Ileum (tissue), 1 donor: ENCODE measurements around a stretch of chr19.

DNA sequence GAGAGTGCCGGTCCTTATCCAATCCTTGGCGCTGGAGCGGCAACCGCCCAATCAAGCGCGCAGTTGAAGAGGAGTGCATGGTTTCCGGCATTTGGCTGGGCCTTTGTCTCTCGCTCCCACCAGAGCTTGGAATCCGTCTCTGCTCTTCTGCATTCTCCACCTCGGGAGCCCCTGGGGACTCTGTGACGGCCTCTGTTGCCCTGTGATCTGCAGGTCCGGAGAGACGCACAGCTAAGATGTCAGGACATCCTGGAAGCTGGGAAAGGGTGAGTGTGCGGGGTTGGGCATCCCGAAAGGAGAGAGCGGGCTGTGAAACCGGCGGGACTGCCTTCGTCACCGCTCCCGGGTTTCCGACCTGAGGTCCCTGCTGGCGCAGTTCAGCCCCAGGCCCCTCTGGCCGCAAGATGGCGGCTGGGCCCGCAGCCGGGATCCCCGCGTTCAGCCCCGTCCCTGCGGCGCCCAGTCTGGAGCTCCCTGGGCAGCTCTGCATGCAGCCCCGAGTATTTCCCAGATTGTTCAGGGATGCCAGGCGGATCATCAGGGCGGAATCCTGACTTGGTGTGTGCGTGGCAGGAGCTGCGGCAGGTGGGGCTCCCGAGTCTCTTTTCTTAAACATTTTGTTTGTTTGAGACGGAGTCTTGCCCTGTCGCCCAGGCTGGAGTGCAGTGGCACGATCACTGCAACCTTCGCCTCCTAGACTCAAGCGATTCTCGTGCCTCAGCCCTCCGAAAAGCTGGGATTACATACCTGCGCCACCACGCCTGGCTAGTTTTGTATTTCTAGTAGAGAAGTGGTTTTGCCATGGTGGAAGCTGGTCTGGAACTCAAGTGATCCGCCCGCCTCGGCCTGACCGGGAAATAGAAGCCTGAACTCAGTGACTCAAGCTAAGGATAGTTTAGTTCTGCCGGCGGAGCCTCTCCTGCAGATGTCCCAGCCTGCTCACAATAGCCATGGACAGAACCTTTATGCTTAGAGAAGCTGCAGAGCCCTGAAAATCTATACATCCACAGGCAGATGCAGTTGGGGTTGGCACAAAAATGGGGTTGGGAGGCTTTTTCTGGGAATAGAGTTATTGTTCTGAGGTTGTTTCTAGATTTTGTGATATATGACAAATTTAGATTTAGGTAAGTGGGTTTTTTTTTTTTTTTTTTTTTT lies 53.3 kb upstream of the ZNF254 start:
- PRO-cap: unidirectional peak, plus-strand start at position 122 of the sequence; bidirectional peak, plus-strand start at position 898 of the sequence, minus-strand start at position 829 of the sequence

- PRO-cap: no peak
These were observed 1437.0 kb downstream of the UQCRFS1 start for GRCh38 chr19:27775860-27776479.

DNA sequence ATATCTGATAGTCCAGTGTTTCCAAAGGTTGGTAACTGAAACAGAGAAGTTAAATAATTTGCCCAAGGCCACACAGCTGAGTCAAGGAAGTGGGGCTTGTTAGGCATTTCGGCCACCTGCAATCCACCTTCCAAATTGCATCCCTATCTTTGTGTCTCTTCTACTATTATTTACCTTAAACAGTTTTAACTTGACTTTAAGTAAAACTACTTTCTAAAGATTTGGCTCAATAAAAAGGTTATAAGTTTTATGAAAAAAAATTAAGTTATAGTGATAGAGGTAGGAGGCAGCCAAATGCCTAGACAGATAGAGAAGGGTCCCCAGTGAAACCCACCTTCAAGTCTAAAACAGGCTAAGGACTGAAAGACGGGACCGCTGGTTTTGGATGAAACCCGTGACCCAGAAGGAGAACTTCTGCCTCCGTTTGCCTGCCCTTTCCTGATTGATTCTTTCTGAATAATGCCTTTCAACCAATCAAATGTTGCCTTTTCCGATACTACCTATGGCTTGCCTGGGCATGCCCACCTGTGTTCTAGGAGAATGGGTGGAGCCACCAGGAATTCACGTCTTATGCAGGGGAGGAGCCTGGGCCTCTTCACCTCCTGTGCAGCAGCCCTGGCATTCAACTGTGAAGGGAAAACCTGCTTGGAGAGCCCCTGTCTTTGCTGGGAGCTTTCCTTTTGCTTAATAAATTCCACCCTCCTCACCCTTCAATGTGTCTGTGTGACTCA lies 731.0 kb downstream of the UQCRFS1 start:
- PRO-cap: no peak

GRCh38 chr19:28606529-28607663 lies 606.1 kb downstream of the UQCRFS1 start:
- PRO-cap: no peak

DNA sequence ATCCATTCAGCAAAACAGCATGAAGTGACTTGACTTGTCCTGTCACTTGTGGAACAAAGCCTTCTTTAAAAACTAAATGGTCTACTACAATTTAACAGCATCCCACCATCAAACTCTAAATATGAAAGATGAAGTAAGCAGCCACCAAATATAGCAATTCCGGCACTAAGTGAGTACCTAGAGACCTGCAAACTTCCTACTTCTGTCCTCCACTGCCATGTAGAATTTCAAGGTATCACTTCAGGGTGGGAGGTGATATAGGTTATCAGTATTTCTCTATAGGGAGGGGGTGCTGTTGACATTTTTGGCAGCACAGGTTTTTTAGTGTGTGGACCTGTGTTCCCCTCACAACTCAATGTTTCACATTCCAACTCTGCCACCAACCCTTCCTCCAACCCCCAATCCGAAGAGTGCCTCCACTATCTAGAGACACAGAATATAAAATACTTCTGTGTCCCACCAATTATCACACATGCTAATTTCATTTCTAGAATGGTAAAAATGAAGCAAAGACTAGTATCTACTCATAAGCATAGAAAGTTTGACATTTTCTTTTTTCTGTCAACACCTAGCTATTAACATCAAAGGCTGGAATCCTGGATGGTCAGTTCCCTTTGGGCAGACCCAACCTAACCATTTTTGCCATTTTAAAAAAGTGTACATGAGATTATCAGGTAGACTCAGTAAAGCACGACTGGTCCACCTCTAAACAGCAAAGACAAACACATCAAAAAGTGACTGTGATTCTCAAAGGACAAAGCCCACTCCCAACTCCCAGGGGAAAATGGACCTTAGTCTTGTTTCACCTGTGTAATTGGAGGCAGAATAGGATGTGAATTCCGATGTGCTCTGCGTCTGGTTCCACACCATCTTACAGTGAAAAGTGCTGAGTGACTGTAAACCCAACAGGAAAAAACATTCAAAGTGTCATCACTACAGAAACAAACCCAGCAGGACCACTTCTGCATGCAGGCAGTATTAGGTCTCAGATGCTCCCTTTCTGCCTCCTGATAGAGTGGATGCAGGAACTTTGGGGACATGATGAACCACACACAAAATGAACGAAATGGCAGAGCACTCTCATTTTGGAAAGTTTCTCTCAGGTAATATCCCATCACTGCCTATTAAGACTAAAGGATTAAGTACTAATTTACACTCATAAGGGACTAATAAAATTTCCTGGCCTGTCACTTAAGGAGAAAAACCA lies 6.8 kb downstream of the UQCRFS1 start:
- PRO-cap: no peak

DNA sequence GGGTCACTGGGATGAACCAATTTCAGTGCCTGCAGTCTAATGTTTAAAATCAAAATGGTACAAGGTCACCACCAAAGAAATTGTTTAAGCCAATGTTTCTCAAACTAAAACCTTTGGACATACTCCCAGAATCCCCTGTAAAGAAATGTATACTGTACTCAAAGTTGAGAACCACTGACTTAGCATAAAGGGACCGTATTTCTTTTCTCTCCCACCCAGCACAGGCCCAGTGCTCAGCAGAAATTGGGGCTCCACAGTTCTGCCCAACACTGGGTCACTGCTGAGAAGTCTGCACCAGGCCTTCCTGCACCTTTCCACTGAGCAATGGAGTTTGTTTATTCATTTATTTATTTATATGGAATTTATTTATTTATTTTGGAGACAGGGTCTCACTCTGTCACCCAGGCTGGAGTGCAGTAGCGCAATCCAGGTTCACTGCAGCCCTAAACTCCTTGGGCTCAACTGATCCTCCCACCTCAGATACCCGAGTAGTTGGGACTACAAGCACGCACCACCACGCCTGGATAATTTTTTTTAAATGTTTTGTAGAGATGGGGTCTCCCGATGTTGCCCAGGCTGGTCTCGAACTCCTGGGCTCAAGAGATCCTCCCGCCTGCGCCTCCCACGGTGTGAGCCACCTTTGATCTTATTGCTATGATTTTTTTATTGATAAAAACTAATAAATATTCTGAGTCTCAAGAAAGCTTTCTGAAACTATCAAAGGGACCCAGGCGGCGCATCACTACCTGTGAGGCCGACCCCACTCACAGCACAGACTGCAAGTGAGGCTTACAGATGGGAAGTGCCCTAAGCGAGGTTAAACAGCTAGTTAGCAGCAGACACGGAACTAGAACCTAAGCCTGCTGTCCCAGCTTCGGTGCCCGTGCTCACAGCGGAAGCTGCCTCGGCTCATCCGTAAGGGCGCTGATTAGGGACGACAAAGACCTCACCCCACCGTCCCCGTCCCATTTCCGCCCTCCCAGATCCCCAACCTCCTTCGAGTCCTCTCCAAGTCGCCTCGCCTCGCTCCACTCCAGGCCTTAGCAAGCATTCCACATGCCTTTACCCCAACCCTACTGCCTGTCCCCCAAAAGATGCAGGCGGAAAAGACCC lies 720 bp upstream of the POP4 start:
- PRO-cap: bidirectional peak, plus-strand start at position 835 of the sequence, minus-strand start at position 855 of the sequence

DNA sequence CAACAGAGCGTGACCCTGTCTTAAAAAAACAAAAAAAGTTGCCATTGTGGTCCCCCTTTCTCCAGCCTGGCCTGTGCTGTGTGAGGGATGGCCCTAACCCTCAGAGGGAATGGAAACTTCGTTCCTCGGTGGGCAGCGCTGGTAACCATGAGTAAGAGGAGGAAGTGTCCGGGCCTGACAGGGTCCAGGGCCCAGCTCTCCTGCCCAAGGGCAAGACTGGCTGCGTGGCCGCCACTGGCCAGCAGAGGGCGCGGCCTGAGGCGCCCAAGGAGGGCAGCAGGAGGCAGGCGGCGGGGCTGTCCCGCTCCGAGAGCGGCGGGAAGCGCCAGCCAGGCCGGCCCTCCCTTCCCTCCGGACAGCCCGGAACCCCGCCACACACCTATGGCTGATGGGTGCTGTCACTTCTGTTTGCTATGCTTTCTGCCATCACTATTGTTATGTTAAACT lies 45.0 kb upstream of the C19orf12 start:
- PRO-cap: no peak

DNA sequence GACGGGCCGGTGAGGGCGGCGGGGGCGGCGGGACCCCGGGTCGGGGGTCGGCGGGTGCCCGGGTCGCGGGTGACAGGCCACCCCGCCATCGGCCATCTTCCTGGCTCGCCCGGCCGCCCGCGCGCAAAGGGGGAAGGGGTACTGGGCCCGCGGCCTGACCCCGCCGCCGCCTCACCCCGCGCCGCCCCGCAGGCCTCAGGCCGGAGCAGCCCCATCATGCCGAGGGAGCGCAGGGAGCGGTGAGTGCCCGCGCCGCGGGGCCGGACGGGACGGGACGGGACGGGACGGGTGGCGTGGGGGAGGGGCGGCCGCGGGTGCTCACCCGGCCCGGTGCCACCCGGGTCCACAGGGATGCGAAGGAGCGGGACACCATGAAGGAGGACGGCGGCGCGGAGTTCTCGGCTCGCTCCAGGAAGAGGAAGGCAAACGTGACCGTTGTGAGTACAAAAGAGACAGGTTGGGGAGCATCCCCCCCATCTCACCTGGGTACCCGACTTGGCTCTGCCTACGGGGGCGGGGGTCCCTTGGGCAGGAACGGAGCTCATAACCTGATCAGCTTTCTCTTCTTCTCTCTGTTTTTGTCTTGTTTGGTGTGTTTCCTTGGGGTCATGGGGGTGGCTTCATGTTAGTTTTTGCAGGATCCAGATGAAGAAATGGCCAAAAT lies 681 bp downstream of the CCNE1 start:
- PRO-cap: no peak

DNA sequence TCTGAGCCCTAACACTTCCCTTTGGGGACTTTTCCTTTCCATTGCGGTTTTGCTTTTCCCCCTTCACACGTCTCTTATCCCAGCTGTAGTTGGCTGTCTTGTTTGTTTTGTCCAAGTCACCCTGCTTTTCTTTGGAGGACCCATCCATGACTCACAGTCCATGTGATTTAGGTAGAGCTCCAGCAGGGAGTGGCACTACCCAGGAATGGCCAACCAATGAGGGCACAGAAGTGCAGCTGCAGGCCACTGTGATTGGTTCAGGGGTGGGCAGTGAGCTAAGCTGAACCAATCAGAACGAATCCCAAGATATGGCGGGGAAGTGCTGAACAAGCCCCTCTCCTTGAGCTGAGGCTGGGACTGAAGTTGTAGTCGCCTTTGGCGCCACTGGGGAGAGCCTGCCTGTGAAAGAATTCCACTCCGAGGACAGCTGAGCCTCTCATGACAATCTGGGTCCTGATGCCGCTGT lies 63.0 kb upstream of the URI1 start:
- PRO-cap: no peak

- PRO-cap: no peak
These were observed 1.5 kb downstream of the ZNF536 start for GRCh38 chr19:30373618-30374054.

GRCh38 chr19:30387298-30387711 lies 15.1 kb downstream of the ZNF536 start:
- PRO-cap: no peak

- PRO-cap: no peak
These were observed 324.3 kb downstream of the ZNF536 start for GRCh38 chr19:30696395-30696929.

GRCh38 chr19:30718892-30719247 lies 346.7 kb downstream of the ZNF536 start:
- PRO-cap: no peak

DNA sequence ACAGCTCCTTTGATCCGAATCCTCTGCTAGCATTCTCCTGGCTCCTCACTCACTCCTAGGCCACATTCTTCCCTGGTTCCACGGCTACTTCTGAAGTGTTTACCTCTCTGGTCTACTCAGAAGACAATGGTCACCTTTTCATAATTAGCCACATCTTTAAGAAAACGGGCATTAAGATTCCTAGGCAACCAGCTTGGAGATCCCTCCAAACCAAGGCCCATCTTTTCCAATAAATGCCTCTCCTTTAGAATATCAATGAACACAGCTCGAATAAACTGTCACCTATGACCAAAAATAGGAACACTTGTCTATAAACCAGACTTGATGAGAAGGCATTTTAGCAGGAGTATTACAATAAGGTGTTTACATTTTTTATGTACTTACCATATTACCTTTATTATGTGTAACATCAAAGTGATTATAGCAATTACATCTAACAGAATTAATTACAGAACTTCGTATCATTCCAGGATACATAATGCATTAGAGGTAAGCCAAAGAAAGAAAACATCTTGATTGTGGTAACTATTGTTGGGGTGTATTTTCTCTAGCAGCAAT lies 7.4 kb downstream of the TSHZ3 start:
- PRO-cap: no peak

DNA sequence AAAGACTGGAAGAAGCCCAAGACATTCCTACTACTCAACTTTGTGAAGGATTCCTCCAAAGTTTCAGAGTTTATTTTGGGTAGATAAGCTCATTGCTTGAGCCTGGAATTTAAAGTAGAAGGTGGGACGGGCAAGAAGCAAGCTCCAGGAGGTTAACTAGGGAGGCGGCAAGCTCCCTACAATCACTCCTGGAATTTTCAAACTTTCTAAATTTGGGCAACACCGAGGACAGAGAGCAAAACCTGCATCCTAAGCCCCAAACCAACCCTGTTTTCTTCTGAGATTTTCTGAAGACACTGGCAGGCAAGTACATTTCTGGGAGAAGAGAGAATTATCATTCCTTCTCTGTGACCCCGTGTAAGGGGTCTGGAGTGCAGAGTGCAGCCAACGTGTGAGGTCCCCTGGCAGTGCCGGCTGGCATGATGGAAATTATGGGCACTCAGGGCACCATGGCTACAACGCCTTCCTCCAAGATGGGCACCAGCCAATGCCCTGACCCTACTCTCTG lies 1.7 kb downstream of the TSHZ3 start:
- PRO-cap: no peak

DNA sequence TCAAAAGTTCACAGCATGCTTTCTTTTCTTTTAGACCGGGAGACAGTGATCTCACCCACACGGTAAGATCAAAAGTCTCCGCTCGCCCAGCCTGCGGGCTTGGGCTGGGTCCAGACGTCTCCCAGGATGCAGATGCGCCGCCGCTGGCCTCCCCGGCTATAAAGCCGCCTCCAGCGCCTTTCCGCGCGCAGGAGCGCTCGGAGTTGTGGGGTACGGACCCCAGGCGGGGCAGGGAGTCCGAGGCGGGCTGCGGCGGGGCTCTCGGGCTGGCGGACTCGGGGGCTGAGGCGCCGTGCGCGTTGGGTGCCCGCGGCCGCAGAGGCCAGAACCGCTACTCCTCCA lies 2.0 kb upstream of the TSHZ3 start:
- PRO-cap: no peak

DNA sequence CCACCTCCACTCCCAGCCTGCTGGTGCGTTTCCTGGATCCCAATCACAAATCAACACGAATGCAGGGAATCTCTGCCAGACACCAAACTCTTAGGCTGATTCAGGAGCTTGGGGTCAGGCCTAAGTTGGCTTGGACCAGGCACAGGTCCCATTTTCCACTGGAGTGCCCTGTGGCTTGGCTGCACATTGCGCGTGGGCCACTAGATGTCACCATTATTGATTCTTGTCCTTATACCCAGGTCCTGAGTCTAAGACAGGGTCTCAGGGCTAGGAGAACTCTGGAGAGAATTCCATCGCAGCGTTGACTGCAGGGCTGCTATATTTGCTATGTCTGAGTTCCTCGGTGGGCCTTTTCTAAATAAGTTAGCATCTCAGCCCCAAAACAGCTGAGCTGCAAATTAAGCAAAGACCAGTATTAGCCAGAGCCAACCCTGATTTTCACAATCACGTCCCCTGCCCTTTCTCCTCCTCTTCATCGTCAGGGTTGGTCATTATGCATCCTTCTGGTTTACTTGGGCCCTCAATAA lies 5.1 kb upstream of the ZNF507 start:
- PRO-cap: no peak

DNA sequence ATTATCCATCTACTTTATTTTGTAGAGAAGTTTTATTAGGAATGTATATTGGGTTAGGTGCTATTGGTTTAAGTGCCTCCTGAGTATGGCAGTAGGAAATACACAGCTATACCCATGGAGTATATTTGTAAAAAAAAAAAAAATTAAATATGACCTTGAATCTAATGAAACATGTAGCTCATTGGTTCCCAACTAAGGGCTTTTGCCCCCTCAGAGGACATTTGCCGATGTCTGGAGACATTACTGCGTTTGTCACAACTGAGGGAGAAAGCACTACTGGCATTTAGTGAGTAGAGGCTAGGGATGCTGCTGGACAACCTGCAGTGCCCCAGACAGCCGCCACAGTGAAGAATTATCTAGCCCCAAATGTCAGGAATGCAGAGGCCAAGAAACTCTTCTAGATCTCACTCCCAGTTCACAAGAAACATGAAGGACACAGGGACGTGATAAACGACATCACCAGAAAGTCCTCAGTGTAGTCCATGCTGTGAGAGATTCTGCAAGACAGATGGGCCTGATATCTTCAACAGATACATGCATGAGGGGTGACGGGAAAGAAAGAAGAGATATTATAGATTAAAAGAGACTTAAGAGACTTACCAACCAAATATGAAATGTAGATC lies 29.7 kb downstream of the ZNF507 start:
- PRO-cap: no peak

GRCh38 chr19:32434028-32434374 lies 28.4 kb downstream of the DPY19L3 start:
- PRO-cap: no peak

GRCh38 chr19:32870043-32870374 lies 442 bp upstream of the SLC7A9 start:
- PRO-cap: unidirectional peak, plus-strand start at chr19:32870120; unidirectional peak, plus-strand start at chr19:32870208; unidirectional peak, plus-strand start at chr19:32870253